Subcutaneous adipose tissue (tissue), 3 donors: ENCODE data around the genes IL31 and B3GNT4.

DNA sequence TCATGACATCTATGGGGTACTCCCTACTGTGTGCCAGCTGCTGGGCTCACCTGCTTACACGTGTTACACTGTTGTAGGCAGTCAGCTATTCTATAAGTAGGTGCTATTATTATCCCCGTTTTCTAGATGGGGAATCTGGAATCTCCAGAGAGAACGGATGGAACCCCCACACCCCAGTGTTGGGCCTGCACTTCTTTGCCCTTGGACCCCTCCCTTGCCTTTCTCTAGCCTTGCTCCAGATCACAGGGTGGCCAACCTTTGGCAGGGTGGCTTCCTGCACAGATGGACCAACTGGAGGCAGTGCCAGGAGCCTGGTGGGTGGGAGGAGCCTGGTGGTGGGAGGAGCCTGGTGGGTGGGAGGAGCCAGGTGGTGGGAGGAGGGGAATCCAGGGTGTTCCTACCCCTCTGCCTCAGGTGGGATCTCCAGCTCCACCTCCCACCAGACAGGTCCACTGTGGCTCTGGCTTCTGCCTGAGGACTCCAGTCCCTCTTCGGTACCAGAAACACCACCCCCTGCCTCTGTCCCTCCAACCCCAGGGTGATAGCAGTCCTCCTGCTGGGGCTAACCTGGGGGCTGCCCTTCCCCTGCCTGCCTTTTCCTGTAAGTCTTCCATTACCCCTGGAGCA, 30.5 kb upstream of the KDM2B start:
- PRO-cap = no peak
- RAMPAGE, long total RNA, 3 experiments = no peak in any of the 3 experiments

DNA sequence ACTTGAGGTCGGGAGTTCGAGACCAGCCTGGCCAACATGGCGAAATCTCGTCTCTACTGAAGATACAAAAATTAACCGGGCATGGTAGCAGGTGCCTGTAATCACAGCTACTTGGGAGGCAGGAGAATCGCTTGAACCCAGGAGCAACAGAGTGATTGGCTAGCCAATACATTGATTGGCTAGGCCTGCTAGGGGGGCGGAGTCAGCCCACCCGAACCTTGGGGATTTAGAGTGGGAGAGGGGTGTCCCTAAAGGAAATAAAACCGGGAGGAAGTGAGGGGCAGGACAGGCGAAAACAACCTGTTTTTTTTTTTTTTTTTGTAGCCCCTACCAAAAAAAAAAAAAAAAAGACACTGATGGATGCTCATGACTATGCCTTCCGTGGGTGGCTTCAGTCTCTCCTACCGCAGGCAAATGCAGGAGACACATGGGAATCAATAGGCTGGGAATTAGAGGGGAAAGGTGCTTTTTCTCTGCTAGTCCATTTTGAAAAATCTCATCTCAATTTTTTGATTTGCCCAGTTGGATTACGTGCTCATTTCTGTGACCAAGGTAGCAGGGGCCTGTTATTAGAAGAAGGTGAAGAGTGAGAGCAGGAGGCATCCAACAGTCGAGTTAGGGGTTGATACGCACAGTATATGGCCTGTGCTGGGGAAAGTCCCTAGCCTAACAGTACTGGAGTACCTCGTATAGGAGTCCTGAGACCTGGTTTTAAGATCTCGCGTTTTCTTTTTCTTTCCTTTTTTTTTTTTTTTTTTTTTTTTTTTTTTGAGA, 4.7 kb downstream of the MORN3 start:
- PRO-cap = no peak
- RAMPAGE, long total RNA, 3 experiments = no peak in any of the 3 experiments

- PRO-cap = no peak
- RAMPAGE, long total RNA, 3 experiments = no peak in any of the 3 experiments
Measured at GRCh38 chr12:121711621-121712036, 923 bp upstream of the TMEM120B start.

DNA sequence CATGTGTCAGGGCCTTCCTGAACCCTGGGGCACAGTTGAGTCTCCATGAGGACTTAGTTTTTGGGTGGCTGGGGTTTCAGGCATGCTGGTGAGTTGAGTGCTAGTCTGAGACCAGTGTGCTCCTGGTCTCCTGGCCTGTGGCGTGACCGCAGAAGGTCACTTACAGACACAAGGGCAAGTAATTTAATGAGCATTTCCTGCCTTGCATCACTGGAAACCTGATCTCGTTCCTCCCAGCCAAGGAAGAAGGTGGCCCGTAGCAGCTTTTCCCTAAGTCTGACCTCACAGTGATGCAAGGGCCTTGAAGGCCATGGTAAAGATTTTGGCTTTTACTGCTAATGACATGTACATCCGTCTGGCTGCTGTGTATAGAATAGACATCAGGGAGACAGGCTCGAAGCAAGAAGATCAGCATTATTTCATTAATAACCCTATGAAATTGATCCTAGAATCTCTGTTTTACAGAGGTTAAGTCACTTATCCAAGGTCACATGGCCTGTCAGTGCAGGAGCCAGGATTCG, 4.5 kb downstream of the TMEM120B start:
- PRO-cap = no peak
- RAMPAGE, long total RNA, 3 experiments = no peak in any of the 3 experiments

DNA sequence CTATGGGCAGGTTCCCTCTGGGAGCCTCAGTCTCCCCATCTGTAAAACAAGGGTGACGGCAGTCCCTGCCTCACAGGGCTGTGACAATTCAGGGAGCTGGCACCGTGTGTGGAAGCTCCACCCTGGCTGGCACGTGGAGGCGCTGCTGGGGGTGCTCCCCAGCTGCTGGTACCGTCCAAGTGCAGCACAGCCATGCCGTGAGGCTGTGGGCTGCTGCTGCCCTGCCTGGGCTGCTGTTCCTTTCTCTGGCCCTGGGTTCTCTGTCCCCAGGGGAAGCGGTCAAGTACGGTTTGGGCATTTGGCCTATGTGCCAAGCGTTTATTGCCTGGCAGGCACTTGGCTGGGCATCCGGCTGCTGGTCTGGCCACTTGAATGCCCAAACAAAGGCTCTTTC, 39.7 kb downstream of the RHOF start:
- PRO-cap = no peak
- RAMPAGE, long total RNA, 3 experiments = no peak in any of the 3 experiments

GRCh38 chr12:121774533-121775379, 18.7 kb downstream of the RHOF start:
- PRO-cap = no peak
- RAMPAGE, long total RNA, 3 experiments = no peak in any of the 3 experiments

DNA sequence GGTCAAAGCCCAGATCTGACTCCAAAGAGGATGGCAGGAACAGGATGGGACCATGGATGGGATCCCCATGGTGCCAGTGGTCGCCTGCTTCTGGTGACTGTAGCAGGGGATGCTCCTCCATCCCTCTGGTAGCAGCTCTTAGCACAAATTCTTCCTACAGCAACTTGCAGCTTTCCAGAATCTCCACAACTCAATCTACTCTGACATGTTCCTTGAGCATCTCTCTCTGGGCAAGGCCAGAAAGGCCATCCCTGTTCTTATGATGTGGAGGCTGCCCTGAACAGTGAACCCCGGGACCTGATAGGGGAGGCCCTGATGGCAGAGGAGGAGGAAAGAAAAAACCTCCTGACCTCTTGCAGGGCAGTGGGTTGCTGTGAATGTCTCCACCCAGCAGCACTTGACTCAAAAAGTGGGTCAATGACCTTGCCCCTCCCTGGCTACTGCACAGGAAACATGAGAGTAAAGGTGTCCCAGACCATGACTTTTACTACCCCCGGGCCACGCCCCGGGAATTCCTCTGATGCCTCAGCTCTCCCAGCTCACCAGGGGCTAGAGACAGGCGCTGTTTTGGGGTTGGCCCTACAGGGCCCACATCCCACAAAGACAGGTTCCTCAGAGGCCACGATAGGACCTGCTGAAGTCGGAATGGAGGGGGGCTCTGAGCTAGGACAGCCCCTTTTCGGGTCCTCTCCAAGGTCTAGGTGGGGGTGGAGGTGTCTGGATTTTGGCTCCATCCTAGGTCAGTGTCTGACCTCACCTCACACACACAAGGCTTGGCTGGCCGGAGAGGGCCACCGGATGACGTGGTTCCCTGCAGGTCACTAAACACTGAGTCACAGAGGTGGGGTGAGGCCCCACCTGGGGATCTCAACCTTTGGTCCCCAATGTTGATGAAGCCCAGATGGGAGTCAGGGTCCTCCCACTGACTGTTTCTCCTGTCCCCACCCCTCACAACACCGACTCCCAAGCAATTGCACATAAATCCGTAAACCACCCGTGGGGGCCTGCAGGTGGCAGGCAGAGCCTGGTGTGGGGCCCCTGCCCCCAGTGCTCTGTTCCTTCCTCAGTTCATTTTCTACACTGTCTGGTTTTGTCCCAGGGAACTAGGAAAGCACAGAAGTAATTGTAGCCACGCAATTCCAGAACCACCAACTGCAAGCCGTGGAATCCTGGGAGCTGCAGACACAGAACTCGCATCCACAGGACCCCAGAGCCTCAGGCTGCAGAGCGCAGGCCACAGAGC, 1.6 kb downstream of the RHOF start:
- PRO-cap = no peak
- RAMPAGE, long total RNA, 3 experiments = no peak in any of the 3 experiments

GRCh38 chr12:121797899-121798157, 4.3 kb upstream of the RHOF start:
- PRO-cap = no peak
- RAMPAGE, long total RNA, 3 experiments = no peak in any of the 3 experiments

DNA sequence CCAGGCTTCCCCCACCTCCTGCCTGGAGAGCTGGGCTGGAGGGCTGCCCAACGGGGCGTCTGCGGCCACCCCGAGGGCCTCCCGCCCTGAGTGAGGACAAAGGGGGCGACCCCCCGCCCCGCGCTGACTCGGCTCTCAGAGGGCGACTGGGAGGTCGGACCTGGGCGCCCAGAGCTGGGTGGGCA, 3.7 kb upstream of the SETD1B start:
- PRO-cap = no peak
- RAMPAGE, long total RNA, 3 experiments = no peak in any of the 3 experiments

- PRO-cap = bidirectional peak, plus-strand start at chr12:121803091, minus-strand start at chr12:121802942; bidirectional peak, plus-strand start at chr12:121803666, minus-strand start at chr12:121803609
- RAMPAGE, long total RNA, 3 experiments = no peak in any of the 3 experiments
Measured at GRCh38 chr12:121802982-121803730, 653 bp upstream of the SETD1B start.

GRCh38 chr12:121855911-121856904, 2.5 kb downstream of the HPD start:
- PRO-cap = no peak
- RAMPAGE, long total RNA, 3 experiments = no peak in any of the 3 experiments

DNA sequence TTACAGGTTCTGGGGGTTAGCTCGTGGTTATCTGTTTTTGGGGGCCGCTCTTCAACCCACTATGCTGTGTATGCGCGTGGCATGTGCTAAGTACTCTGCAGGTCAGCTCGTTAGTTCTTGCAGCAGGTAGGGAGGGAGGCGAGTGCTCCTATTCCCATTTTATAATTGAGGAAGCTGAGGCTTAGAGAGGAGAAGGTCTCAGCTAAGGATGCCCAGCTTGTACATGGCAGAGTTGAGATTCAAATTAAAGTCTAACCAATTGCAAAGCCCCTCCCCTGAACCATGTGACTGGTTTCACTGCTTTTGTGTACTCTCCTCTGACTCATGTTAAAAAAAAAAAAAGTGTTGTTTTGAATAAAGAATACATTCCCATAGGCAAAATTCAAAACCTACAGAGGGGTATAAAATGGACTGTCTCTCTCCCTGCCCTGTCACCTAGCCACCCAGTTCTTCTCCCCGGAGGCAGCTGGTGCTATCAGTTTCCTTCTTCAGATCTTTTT, 5.3 kb downstream of the PSMD9 start:
- PRO-cap = no peak
- RAMPAGE, long total RNA, 3 experiments = no peak in any of the 3 experiments

- PRO-cap = no peak
- RAMPAGE, long total RNA, 3 experiments = no peak in any of the 3 experiments
Measured at GRCh38 chr12:121950096-121950494, 31.7 kb downstream of the CFAP251 start.

- PRO-cap = no peak
- RAMPAGE, long total RNA, 3 experiments = no peak in any of the 3 experiments
Measured at GRCh38 chr12:122077011-122077625, 1.4 kb upstream of the MLXIP start.

DNA sequence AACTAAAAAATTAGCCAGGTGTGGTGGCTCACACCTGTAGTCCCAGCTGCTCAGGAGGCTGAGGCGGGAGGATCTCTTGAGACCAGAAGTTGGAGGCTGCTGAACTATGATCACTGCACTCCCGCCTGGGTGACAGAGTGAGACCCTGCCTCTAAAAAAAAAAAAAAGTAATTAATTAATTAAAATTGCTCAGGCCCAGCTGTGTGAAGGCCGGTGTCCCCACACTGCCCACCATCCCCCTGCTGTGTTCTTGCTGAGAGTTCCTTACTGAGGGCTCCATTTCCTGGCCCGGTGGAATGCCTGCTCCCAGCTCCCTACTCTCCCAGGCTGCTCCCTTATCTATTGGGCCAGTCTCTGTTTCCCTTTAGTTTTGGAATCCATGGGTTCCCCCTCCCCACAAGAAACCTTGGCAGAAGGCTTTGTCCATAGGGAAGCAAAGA, 18.9 kb downstream of the MLXIP start:
- PRO-cap = no peak
- RAMPAGE, long total RNA, 3 experiments = no peak in any of the 3 experiments

GRCh38 chr12:122127714-122128046, 46.3 kb downstream of the IL31 start:
- PRO-cap = no peak
- RAMPAGE, long total RNA, 3 experiments = no peak in any of the 3 experiments

- PRO-cap = no peak
- RAMPAGE, long total RNA, 3 experiments = no peak in any of the 3 experiments
Measured at GRCh38 chr12:122173936-122174611, at the start of gene IL31. Gene IL31, minus strand, starts transcription at chr12:122174221.

- PRO-cap = no peak
- RAMPAGE, long total RNA, 3 experiments = no peak in any of the 3 experiments
Measured at GRCh38 chr12:122203094-122204076, at the start of gene B3GNT4. Gene B3GNT4, plus strand, starts transcription at chr12:122203709.

GRCh38 chr12:122309555-122310290, 43.4 kb upstream of the VPS33A start:
- PRO-cap = no peak
- RAMPAGE, long total RNA, 3 experiments = start-site peak on the minus strand in 1 of 3 experiments, at chr12:122309363-122310019 at its widest, 23 reads per replicate

- PRO-cap = no peak
- RAMPAGE, long total RNA, 3 experiments = start-site peak on the minus strand in 1 of 3 experiments, at chr12:122333636-122334269 at its widest, 21 reads per replicate
Measured at GRCh38 chr12:122333836-122334579, 67.7 kb upstream of the VPS33A start.